LHCN-M2 (cell line): ENCODE data around the genes ADGRL2 and DNASE2B.

DNA sequence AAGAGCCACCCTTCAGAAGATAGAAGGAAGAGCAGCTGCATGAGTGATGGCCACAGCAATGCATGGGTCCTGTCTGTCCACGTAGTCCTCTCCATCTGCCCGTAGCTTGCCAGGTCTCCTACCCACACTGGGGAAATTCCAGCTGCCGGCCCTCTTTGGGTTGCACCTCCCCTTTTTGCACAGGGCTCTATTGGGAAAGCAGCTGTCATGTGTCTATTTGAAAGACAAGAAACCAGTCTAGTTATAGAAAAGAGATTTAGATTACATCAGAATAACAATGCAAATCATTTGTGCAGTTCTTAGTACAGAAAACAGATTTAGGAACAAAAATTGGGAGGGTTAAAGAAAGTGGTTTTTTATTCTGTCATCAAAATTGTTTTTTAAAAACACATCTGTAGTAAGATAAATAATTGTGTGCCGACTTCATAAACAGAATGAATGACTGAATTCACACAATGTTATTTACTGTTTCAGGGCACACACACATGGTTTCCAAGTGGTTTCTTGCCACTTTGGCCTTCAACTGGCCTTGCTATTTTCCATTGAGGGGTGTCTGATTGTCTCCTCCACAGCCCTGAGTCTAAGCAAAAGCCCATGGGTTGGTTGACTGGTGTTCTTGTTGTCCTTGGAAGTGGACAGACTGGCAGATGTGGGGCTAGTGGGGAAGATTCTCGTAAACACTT lies 204.6 kb downstream of the GIPC2 start:
- RAMPAGE, long total RNA = no peak

DNA sequence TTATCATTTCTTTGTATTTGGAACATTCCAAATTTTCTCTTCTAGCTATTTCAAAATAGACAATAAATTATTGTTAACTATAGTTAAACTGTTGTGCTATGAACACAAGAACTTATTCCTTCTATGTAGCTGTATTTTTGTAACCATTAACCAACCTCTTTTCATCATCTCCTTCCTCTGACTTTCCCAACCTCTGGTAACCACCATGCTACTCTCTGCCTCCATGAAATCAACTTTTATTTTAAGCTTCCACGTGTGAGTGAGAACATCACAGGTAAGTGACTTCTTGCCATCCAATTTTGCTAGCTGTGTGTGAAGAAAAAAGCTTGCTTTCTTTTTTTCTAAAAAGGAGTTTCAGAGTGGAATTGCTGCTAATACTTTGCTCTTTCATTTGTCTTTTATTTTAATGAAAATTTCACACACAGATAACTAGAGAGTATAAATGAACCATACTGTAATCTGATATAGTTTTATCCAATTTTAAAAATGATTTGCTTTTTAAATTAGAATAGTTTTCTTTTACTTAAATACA lies 516 bp downstream of the IFI44L start:
- RAMPAGE, long total RNA = no peak

GRCh38 chr1:79322974-79323727 lies 316.6 kb upstream of the ADGRL4 start:
- RAMPAGE, long total RNA = no peak

GRCh38 chr1:81800787-81801641 lies at the start of gene ADGRL2:
ADGRL2 (plus strand) TSS chr1:81800934.
- RAMPAGE, long total RNA = no peak

- RAMPAGE, long total RNA = no peak
Observed at GRCh38 chr1:82848077-82848623, 1047.4 kb downstream of the ADGRL2 start.

DNA sequence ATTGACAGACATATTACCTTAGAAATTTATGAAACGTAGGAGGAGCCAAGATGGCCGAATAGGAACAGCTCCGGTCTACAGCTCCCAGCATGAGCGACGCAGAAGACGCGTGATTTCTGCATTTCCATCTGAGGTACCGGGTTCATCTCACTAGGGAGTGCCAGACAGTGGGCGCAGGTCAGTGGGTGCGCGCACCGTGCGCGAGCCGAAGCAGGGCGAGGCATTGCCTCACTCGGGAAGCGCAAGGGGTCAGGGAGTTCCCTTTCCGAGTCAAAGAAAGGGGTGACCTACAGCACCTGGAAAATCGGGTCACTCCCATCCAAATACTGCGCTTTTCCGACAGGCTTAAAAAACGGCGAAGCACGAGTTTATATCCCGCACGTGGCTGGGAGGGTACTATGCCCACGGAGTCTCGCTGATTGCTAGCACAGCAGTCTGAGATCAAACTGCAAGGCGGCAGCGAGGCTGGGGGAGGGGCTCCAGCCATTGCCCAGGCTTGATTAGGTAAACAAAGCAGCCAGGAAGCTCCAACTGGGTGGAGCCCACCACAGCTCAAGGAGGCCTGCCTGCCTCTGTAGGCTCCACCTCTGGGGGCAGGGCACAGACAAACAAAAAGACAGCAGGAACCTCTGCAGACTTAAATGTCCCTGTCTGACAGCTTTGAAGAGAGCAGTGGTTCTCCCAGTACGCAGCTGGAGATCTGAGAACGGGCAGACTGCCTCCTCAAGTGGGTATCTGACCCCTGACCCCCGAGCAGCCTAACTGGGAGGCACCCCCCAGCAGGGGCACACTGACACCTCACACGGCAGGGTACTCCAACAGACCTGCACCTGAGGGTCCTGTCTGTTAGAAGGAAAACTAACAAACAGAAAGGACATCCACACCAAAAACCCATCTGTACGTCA lies 735.1 kb downstream of the TTLL7 start:
- RAMPAGE, long total RNA = no peak

- RAMPAGE, long total RNA = no peak
Observed at GRCh38 chr1:83641290-83641850, 357.6 kb downstream of the TTLL7 start.

- RAMPAGE, long total RNA = no peak
Observed at GRCh38 chr1:84126036-84126235, 18.1 kb upstream of the PRKACB start.

- RAMPAGE, long total RNA = no peak
Observed at GRCh38 chr1:84278802-84279626, 22.5 kb upstream of the SAMD13 start.

DNA sequence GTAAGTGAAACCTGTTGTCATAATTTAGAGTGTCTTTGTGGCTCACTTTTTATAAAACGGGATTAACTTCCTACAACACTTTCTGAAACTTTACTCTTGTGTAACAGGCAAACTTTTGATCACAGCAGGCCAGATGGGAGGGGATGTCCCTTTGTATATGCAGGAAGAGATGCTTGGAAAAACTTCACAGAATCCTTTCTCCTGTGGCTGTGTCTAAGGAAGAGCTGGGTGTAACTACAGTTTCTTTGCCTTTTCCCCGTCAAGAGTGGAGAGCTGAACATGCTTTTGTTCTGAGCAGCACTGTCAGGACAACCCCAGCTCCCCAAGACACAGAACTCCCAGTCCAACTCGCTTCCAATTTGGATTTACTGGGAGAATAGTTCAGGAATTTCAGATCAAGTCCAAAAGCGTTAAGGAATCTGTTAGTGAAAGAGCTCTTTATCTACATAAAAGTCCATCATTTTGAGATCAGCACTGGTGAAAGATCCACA lies 1.7 kb upstream of the SAMD13 start:
- RAMPAGE, long total RNA = no peak

DNA sequence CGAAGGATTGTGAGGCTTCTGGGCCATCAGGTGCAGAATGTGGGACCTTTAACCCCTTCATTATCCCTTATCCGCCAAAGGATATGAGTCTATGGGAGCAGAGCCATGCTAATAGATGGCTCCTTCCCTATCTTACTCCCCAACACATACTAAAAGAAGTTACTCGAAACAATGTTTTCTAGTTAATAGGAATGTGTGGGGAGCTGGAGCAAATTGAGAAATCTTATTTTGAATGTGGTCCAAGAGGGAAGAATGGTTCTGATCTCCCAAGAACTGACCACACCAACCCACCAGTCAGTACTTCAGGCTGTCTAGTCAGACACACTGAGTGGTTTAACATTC lies 31.6 kb upstream of the DNASE2B start:
- RAMPAGE, long total RNA = no peak

- RAMPAGE, long total RNA = no peak
Observed at GRCh38 chr1:84398213-84398652, at the start of gene DNASE2B. DNASE2B (plus strand) TSS chr1:84398484.

DNA sequence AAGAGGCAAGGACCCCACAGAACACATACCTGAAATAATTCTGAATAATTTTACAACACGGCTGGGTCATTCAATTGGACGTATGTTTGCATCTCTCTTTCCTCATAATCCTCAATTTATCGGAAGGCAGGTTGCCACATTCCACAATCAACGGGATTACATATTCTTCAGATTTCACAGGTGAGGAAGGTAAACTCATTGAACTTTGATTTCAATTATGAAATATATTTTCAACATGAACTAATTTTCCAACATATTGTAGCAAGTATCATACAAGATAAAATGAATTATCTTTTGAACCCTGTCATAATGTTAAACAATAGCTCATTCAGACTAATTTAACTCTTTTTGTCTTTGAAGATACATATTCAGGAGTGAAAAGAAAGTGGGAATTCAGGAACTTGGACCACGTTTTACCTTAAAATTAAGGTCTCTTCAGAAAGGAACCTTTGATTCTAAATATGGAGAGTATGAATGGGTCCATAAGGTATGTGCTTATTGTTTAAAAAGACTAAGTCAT lies 10.2 kb upstream of the SPATA1 start:
- RAMPAGE, long total RNA = no peak

DNA sequence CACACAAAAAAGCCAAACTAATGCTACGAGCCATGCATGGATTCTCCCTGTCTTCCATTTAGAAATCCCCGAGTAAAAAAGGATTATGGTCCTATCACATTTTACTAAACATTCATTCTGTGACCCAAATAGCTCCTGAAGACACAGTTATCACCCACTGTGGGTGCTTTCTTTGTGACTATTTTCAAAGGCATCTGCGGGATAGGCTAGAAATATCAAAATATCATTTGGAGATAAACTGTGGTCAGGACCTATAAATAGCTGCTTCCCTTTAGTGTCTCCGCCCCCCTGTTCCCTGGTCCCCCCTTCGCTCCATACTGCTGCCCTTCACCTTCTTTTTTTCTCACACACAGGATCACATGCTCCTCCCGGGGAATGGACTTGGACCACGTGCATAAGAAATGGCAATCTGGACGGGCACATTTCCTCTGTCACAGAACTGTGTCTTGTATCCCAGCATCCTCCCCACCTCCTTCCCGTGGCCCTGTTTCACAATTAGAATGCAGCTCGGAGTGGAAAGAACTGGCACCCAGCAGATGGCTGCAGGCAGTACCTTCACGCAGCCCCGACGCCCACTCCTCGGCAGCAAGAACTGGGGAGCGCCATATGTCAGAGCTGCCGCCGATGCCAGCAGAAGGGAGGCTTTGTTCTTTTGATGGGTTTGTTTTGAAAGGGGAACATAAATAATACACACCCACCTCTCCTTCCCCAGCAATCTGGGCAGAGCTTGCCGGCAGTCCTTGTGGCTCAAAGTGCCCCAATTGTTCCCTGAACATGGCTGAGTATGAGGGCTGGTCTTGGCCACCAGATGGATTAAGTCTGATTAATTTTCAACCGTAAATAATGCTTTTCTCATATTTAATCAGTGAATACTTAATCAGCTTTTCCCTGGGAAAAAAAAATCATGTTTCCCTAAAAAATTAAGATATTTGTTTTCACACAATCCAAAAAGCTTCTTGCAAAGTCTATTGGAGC lies 68.9 kb upstream of the SSX2IP start:
- RAMPAGE, long total RNA = no peak

GRCh38 chr1:85027207-85027557 lies 21.1 kb downstream of the MCOLN3 start:
- RAMPAGE, long total RNA = no peak

- RAMPAGE, long total RNA = no peak
Observed at GRCh38 chr1:85201540-85202303, 906 bp upstream of the SYDE2 start.

DNA sequence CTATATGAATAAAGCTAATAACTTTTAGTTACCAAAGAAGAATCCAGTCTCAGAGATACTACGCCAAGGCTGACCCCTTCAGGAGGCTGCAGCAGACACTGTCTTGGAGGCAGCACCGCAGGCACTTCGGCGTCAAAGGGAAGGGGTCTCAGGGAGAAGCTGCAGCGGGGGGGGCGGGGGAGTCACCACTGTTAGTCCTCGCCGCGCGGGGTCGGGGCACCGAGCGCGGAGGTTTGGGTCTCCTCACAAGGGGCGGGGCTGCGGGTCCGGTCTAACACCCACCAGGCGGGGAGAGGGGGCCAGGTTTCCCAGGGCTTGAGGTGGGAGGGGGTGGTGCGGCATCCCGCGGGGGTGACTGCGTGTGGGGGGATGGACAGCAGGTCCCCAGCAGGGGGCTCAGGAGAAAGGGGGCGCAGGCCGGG lies 548 bp downstream of the C1orf52 start:
- RAMPAGE, long total RNA = no peak

GRCh38 chr1:85279480-85280053 lies 3.1 kb upstream of the BCL10 start:
- RAMPAGE, long total RNA = no peak

DNA sequence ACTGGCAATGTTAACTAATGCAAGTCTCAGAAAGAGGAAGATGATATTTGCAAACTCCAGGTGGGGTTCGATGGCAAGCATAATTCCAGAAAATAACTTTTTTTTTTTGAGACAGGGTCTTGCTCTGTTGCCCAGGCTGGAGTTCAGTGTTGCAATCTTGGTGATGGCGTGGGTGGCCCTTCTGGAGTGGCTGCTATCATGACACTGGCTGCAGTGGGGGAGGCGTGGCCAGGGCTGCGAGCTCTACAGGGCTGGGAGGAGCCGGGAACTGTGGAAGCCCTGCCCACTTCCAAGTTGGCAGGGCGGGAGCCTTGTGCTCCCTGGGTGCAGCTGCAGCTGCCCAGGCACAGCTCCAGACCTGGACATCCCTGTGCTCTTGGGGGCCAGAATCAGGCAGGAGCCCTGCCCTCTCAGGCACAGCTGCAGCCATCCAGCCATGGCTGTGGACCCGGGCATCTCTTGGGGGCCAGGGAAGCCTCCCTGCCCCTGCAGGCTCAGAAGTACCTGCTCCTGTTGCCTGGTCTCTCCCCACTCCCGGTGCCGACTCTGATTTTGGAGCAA lies 7.1 kb upstream of the BCL10 start:
- RAMPAGE, long total RNA = no peak

GRCh38 chr1:85527045-85527697 lies 53.4 kb upstream of the CCN1 start:
- RAMPAGE, long total RNA = no peak